H1 (cell line): ENCODE data around the genes FTMT, LOX and SNX2.

GRCh38 chr5:116542626-116543092, 32.0 kb downstream of the SEMA6A start:
- RRBS: no CpG with 5 or more reads among the region's 3 CpGs
CAGE:
- cytosol, long polyA plus RNA: no peak
- long polyA plus RNA: no peak
- nucleus, long polyA plus RNA: no peak

DNA sequence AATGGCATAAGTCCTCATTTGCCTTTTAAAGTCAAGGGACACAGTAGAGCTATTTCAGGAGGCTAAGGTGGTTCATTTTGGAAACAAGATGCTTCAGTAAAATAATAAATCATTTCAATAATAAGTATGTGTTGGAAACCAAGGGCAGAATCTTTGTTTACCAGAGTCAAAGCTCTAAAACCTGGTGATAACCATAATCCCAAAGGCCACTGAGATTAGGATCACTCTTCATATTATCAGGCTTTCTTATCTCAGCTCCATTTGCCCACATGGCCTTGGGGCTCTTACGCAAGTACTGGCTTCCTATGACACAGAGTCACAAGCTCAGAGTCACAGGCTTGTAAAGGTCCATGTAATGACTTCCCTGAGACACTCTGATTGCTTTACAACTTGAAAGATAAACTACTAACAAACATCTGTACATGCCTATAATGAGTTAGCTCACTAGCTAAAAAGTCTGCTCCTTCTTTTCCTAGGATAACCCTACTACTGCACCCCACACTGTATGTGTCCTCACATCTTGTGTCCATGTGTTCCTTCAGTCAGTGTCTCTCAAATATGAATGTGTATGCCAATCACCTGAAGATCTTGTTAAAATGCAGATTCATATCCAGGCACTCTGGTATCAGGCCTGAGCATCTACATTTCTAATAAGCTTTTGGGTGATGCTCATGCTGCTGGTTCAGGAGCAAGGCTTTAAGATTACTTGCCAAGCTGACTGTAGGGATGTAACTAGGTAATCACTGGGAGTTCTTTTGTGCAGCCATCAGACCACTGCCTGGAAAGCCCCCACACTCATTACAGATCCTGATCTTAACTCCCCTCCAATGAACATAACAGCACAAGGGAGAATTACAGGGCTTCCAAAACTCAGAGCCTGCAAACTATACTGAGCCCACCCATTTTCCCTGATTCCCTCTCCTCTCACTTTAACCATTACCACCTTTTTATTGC, 28.4 kb downstream of the SEMA6A start:
- RRBS: no CpG with 5 or more reads among the region's 1 CpG
CAGE:
- cytosol, long polyA plus RNA: no peak
- long polyA plus RNA: no peak
- nucleus, long polyA plus RNA: no peak

GRCh38 chr5:116575236-116575612, 601 bp upstream of the SEMA6A start:
- RRBS: no CpG with 5 or more reads among the region's 16 CpGs
CAGE:
- cytosol, long polyA plus RNA: no peak
- long polyA plus RNA: no peak
- nucleus, long polyA plus RNA: no peak

- RRBS: no CpG with 5 or more reads among the region's 3 CpGs
CAGE:
- cytosol, long polyA plus RNA: no peak
- long polyA plus RNA: no peak
- nucleus, long polyA plus RNA: no peak
Measured at GRCh38 chr5:116788935-116789320, 214.3 kb upstream of the SEMA6A start.

DNA sequence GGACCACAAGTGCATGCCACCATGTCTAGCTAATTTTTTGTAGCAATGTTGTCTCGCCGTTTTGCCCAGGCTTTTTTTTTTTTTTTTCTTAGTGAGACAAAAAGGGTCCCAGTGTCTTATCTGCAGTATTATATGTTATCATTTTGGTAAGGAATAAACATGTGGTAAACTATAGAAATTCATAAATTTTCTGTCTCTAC, 572.6 kb upstream of the SEMA6A start:
- RRBS: no CpG with 5 or more reads among the region's 2 CpGs
CAGE:
- cytosol, long polyA plus RNA: no peak
- long polyA plus RNA: no peak
- nucleus, long polyA plus RNA: no peak

GRCh38 chr5:118701902-118702314, 286.4 kb downstream of the DTWD2 start:
- RRBS: no CpG with 5 or more reads among the region's 1 CpG
CAGE:
- cytosol, long polyA plus RNA: no peak
- long polyA plus RNA: no peak
- nucleus, long polyA plus RNA: no peak

DNA sequence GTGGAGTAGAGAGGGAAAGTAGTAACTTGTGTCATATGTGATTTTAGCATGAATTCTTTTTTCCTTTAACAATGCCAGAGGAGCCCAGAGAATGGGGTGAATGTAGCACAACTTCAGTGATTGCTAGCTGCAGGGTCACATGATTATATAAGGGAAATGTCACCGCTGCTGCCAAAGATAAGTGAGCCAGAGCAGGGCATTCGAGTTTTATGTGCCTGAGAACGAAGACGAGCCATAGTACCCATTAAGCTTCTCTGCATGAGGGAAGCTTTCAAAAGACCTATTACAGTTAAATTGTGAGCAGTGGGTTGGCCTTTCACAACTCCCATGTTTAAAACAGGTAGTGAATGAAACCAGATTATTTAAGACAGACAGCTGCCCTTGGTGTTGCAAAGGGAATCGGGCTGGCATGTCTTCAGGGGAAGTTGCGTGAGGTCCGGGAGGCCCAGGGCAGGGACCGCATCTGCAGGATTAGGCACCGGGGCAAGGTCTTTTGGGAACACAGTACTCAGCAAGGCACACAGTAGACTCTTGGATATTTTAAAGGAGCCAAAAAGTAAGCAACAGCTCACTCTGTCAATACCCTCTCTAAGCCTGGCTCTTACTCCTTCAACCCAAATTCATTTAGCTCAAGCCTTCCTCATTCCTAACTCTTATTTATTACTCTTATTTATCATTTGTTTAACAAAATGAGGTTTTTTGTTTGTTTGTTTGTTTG, 82.3 kb upstream of the TNFAIP8 start:
- RRBS: no CpG with 5 or more reads among the region's 9 CpGs
CAGE:
- cytosol, long polyA plus RNA: no peak
- long polyA plus RNA: no peak
- nucleus, long polyA plus RNA: no peak

GRCh38 chr5:121851578-121852089, at the start of gene FTMT:
FTMT (plus strand) TSS chr5:121851882.
- RRBS: 97% methylated on average over 14 of the region's 43 CpGs
CAGE:
- cytosol, long polyA plus RNA: no peak
- long polyA plus RNA: no peak
- nucleus, long polyA plus RNA: no peak

GRCh38 chr5:122077752-122078756, at the start of gene LOX:
LOX (minus strand) TSS chr5:122078259.
- RRBS: 2% methylated on average over 15 of the region's 67 CpGs
CAGE:
- cytosol, long polyA plus RNA: no peak
- long polyA plus RNA: no peak
- nucleus, long polyA plus RNA: no peak

DNA sequence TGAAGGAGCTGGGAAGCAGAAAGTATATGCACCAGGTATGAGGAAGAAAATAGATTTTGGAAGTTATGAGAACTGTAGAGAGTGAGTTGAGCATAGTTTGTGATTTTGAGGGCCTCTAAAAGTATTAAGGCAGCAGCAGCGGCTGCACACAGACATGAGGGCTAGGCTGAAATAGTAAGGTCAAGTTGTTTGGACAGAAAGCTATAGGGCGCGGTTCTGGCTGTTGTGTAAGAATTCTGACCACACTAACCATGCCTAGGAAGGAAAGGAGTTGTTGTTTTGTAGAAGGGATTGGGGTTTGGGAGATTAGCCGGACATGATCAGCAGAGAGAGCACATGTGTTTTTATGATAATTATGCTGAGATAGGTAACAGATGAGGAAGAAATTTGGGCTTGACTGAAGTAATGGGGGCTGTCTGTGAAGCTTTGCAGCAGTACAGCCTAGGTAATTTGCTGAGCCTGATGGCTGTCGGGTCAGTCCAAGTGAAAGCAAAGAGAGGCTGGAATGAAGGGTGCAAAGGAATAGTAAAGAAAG, 154.0 kb upstream of the SNX2 start:
- RRBS: no CpG with 5 or more reads among the region's 5 CpGs
CAGE:
- cytosol, long polyA plus RNA: no peak
- long polyA plus RNA: no peak
- nucleus, long polyA plus RNA: no peak

DNA sequence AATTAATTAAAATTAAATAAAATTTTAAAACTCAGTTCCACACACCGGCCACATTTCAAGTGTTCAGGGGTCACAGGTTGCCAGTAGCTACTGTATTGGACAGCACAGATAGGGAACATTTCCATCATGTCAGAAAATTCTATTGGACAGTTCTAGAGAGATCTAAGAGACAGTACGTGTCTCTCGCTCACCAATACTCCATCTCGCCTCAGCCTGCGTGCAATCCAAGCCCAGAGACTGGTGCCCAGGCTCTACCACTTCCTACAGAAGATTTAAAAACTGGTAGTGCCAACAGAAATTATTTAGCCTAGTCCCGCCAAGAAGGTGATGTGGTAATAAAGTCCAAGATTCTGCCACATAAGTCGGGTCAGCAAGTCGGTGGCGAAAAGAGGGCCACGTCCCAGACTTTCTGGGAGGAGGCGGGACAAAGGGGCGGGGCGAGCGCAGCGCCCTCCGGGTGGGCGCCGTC, 364 bp upstream of the SNX2 start:
- RRBS: no CpG with 5 or more reads among the region's 18 CpGs
CAGE:
- cytosol, long polyA plus RNA: no peak
- long polyA plus RNA: no peak
- nucleus, long polyA plus RNA: no peak

- RRBS: under 1% methylated on average over 7 of the region's 65 CpGs
CAGE:
- cytosol, long polyA plus RNA: start-site peak on the plus strand at chr5:122775043-122775102, 408 reads
- long polyA plus RNA: start-site peak on the plus strand at chr5:122775057-122775097, 336 and 426 reads in 2 replicates
- nucleus, long polyA plus RNA: start-site peak on the plus strand at chr5:122775057-122775103, 564 reads
Measured at GRCh38 chr5:122774951-122775812, at the start of gene SNX2. SNX2 (plus strand) TSS chr5:122775080.

- RRBS: 2% methylated on average over 49 of the region's 116 CpGs
CAGE:
- cytosol, long polyA plus RNA: no peak
- long polyA plus RNA: no peak
- nucleus, long polyA plus RNA: no peak
Measured at GRCh38 chr5:123089937-123090987, 1.2 kb downstream of the PRDM6 start.

GRCh38 chr5:123549440-123550666, 37.9 kb downstream of the CSNK1G3 start:
- RRBS: no CpG with 5 or more reads among the region's 8 CpGs
CAGE:
- cytosol, long polyA plus RNA: no peak
- long polyA plus RNA: no peak
- nucleus, long polyA plus RNA: no peak

DNA sequence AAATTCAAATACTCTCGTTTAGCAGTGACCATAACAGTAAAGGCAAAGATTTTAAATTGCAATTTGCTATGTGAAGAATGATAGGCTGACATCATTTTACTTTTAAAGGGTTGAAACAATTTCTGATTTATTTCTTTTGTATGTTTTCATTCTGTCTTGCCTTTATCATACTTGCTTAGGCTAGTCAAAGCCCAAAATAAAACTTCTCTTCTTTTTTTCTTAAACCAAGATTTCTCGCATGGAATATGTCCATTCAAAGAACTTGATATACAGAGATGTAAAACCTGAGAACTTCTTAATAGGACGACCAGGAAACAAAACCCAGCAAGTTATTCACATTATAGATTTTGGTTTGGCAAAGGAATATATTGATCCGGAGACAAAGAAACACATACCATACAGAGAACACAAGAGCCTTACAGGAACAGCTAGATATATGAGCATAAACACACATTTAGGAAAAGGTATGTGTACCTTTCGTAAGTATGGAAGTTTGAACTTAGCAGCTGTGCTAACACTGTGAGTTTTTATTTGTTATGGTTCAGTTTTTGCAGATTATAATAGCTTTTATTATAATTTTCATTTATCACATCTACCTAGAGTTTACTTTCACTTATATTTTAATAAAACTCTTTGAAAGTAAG, 63.6 kb downstream of the CSNK1G3 start:
- RRBS: no CpG with 5 or more reads among the region's 5 CpGs
CAGE:
- cytosol, long polyA plus RNA: no peak
- long polyA plus RNA: no peak
- nucleus, long polyA plus RNA: no peak

- RRBS: no CpG with 5 or more reads among the region's 5 CpGs
CAGE:
- cytosol, long polyA plus RNA: no peak
- long polyA plus RNA: no peak
- nucleus, long polyA plus RNA: no peak
Measured at GRCh38 chr5:124162800-124163269, 583.6 kb downstream of the ZNF608 start.

DNA sequence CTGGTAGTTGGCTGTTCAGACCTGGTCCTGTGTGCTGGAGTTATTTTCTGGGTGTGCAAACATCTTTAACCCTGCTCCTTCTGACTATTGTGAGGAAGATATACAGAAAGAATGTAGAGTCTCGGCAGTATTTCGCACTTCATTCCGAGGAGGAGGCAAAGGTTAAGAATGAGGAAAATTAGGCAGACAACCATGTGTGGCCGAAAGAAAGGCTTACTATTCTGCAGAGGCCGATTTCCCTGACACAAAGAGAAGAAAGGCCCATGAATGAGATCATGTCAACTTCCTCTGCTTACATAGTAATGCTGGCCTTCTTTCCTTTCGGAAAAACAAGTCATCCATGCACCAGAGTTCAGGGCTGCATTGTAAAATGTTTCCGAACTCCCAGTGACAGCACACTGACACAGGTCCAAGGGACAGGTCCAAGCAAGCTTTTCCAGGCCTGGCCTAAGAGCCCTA, 141.0 kb downstream of the ZNF608 start:
- RRBS: no CpG with 5 or more reads among the region's 7 CpGs
CAGE:
- cytosol, long polyA plus RNA: no peak
- long polyA plus RNA: no peak
- nucleus, long polyA plus RNA: no peak

DNA sequence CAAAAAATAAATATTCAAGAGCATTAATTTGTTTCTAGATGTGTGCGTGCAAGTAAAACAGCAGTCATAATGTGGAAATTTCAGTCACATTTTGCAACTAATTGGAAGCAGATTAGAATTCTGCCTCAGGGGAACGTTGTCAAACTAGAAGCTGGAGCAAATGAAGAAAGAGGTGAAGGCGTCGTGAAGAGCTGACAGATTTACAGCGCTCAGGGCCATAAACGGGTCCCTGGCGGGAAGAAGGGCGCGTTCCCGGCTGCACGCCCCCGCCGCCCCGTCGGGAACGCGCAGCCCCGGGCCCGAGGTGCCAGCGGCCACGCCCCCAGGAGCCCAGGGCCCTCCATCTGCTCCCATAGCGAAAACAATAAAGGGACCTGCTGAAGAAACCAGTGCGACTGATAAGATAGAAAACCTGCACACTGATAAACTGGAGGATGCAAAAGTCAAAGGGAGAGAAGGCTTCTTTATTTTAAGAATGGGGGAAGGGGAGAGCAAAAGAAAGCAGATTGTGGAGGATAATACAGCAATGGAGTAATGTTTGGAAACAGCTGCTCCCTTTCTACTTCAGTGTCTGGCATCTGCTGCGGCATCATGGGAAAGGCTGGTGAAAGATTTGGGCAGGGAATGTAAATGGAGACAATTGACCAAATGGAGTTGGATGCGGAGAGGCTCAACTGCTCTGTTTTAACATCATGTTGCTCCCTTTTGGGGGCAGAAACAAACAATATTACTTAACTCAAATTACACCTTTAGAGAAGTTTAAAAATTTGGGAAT, 11.1 kb downstream of the ZNF608 start:
- RRBS: 2% methylated on average over 9 of the region's 25 CpGs
CAGE:
- cytosol, long polyA plus RNA: no peak
- long polyA plus RNA: no peak
- nucleus, long polyA plus RNA: no peak

DNA sequence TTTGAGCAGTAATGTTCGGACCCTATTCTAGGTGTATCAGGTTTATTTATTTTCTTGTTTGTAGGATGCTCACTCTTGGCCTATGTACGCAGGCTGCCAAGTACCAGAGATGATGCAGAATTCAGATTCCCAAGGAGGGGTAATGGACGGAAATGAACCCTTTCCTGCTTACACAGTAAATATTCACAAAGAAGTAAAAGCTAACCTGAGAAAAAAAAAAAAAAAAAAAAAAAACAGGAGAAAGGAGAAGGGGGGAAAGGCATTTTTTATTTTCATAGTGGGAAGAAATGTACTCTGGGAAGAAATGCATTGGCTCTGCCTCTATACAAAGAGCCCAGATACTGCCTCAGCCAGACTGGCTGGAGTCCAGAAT, 124.7 kb upstream of the ZNF608 start:
- RRBS: no CpG with 5 or more reads among the region's 3 CpGs
CAGE:
- cytosol, long polyA plus RNA: no peak
- long polyA plus RNA: no peak
- nucleus, long polyA plus RNA: no peak

GRCh38 chr5:125277549-125277998, 531.1 kb upstream of the ZNF608 start:
- RRBS: no CpG with 5 or more reads among the region's 1 CpG
CAGE:
- cytosol, long polyA plus RNA: no peak
- long polyA plus RNA: no peak
- nucleus, long polyA plus RNA: no peak